Skeletal muscle tissue (tissue), 7 donors: ENCODE results near the gene FOXP1.

DNA sequence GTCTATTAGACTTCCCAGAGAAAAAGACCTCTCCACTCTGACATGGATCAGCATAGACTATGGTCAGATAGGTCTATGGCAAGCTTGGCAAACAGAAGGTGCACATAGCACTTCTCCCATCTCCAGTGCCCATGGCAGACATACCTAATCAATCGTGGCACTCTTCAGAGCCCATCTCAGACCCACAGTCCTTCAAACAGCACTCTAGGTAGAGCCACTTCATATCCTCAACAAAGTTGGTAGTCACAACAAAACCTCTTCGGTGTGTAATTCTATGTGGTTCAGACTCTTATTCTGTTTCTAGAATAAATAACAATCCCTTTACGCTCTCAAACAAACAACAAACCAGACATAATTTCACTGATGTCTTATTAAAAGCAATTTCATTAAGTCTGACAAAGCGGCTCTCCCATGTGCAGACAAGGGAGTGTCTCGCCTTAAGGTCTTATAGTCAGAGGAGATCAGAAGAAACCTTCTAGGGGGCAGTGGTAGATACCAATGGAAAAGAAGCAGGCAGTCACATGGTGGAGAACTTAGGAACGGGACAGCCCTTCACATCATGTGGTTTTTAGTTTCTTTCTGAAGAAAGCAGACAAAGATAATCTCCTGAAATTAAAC is 483.4 kb downstream of the FOXP1 start:
- PRO-cap, 3 experiments, result no peak in any of the 3 experiments
- RAMPAGE, long total RNA, result no peak
- RRBS, 2 experiments, result no CpG with 5 or more reads among the region's 6 CpGs

GRCh38 chr3:71168856-71169596 is 414.5 kb downstream of the FOXP1 start:
- PRO-cap, 3 experiments, result no peak in any of the 3 experiments
- RAMPAGE, long total RNA, result no peak
- RRBS, 2 experiments, result no CpG with 5 or more reads among the region's 11 CpGs

GRCh38 chr3:71171981-71172576 is 411.4 kb downstream of the FOXP1 start:
- PRO-cap, 3 experiments, result no peak in any of the 3 experiments
- RAMPAGE, long total RNA, result no peak
- RRBS, 2 experiments, result no CpG with 5 or more reads among the region's 5 CpGs

- PRO-cap, 3 experiments, result no peak in any of the 3 experiments
- RAMPAGE, long total RNA, result no peak
- RRBS, 2 experiments, result 41 to 48% methylated on average over 3 of the region's 8 CpGs
Measured at GRCh38 chr3:71244974-71245410, 338.5 kb downstream of the FOXP1 start.

DNA sequence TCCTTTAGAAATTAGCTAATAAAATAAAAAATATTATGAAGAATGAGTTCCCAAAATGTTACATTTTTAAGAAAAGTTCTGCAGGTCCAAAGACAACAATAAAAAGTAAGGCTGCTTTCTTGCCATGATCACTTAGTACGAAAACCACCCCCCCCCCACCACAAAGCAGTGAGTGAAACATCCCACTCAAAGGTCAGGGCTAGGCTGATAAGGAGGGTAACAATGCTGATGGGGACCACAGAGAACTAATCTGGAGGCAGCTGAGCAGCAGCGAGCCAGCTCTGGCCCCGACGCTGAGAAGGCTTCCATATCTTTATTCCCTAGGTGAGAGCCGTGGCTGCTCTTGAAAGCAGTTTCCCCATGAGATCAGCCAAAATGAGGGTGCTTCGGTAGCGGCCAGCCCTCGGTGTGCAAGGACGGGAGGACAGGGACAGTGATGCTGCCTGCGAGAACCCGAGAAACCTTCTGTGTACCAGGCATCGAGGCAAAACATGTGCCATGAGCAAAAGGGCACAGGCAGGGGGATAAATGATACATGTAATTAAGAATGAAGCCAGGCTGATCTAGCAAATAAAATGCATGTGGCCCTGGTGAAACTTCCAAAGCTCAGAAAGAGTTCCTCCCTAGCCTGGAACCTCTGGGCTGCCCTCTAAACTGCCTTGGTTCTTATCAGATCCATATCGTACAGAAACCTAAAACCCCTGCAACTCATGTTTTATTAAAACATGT is 337.5 kb downstream of the FOXP1 start:
- PRO-cap, 3 experiments, result no peak in any of the 3 experiments
- RAMPAGE, long total RNA, result no peak
- RRBS, 2 experiments, result no CpG with 5 or more reads among the region's 13 CpGs

- PRO-cap, 3 experiments, result no peak in any of the 3 experiments
- RAMPAGE, long total RNA, result no peak
- RRBS, 2 experiments, result over 99% methylated on average over 1 of the region's 7 CpGs
Measured at GRCh38 chr3:71299129-71299759, 284.3 kb downstream of the FOXP1 start.

GRCh38 chr3:71360473-71361021 is 223.0 kb downstream of the FOXP1 start:
- PRO-cap, 3 experiments, result no peak in any of the 3 experiments
- RAMPAGE, long total RNA, result no peak
- RRBS, 2 experiments, result no CpG with 5 or more reads among the region's 6 CpGs

GRCh38 chr3:71421930-71422479 is 161.5 kb downstream of the FOXP1 start:
- PRO-cap, 3 experiments, result no peak in any of the 3 experiments
- RAMPAGE, long total RNA, result no peak
- RRBS, 2 experiments, result no CpG with 5 or more reads among the region's 11 CpGs

GRCh38 chr3:71465255-71465662 is 118.3 kb downstream of the FOXP1 start:
- PRO-cap, 3 experiments, result no peak in any of the 3 experiments
- RAMPAGE, long total RNA, result no peak
- RRBS, 2 experiments, result no CpG with 5 or more reads among the region's 6 CpGs

DNA sequence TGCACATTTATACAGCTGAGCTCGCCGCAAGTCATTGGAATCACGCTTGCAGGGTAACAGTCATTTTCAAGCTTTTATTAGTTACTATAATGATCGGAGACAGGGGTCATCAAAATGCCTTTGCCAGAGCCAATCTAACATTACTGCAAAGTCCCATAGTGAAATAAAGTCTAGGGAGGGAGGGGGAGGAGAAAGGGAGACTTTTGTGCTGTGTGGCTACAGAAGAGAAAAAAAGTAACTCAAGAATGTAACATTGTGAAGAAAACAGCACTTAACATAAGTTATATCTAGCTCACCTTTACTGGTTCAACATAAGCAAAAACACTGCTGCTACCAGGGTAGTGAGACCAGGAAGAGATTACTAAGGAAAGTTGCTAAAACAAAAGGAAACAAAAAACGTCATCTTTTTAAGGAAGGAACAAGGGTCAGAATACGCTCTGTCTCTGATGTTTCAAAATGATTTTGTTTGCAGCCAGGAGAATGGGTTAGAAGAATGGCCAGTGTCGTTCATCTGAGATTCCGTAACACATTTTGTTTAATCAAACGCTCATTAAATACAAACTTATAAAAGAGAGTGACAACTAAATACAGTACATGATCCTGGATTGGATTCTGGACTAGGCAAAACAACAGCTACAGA is 68.0 kb downstream of the FOXP1 start:
- PRO-cap, 3 experiments, result no peak in any of the 3 experiments
- RAMPAGE, long total RNA, result no peak
- RRBS, 2 experiments, result no CpG with 5 or more reads among the region's 9 CpGs

- PRO-cap, 3 experiments, result no peak in any of the 3 experiments
- RAMPAGE, long total RNA, result no peak
- RRBS, 2 experiments, result no CpG with 5 or more reads among the region's 23 CpGs
Measured at GRCh38 chr3:71542353-71543334, 40.9 kb downstream of the FOXP1 start.

- PRO-cap, 3 experiments, result no peak in any of the 3 experiments
- RAMPAGE, long total RNA, result no peak
Measured at GRCh38 chr3:71547655-71548237, 35.8 kb downstream of the FOXP1 start.

- PRO-cap, 3 experiments, result no peak in any of the 3 experiments
- RAMPAGE, long total RNA, result no peak
Measured at GRCh38 chr3:71568195-71568431, 15.4 kb downstream of the FOXP1 start.

GRCh38 chr3:71583050-71583871 is at the start of gene FOXP1:
Gene FOXP1 (minus strand): TSS chr3:71583728.
- PRO-cap, 3 experiments, result peak in 3 of 3 experiments; most common plus-strand start chr3:71583799 (in 2); most common minus-strand start chr3:71583256 (in 3)
- RAMPAGE, long total RNA, result no peak
- RRBS, 2 experiments, result 2 to 3% methylated on average over 23 of the region's 85 CpGs

DNA sequence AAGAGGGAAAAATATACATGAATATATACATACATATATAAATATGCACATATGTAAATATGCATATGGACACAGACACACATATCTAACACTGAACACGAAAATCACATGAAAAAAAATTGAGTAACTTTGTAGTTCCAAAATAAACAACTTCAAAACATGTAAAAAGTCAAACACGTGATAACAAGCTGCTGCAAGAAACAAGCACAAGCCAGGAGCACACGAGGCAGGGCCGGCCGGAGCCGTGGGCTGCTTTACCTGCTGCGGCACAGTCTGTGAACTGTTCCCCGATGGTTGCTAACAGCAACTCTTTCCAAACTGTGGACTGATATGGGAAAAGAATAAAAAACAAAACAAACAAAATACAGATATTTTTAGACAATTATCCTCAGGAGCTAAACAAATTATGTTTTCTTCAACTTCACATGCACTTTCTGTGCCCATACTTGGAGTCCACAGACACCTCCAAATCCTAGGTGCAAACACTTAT is 31.5 kb downstream of the EIF4E3 start:
- PRO-cap, 3 experiments, result no peak in any of the 3 experiments
- RAMPAGE, long total RNA, result no peak
- RRBS, 2 experiments, result no CpG with 5 or more reads among the region's 8 CpGs

GRCh38 chr3:72164544-72164889 is 379.6 kb upstream of the PROK2 start:
- PRO-cap, 3 experiments, result no peak in any of the 3 experiments
- RAMPAGE, long total RNA, result no peak
- RRBS, 2 experiments, result no CpG with 5 or more reads among the region's 3 CpGs

- PRO-cap, 3 experiments, result no peak in any of the 3 experiments
- RAMPAGE, long total RNA, result no peak
- RRBS, 2 experiments, result no CpG with 5 or more reads among the region's 30 CpGs
Measured at GRCh38 chr3:72288709-72289928, 504.2 kb upstream of the PROK2 start.

DNA sequence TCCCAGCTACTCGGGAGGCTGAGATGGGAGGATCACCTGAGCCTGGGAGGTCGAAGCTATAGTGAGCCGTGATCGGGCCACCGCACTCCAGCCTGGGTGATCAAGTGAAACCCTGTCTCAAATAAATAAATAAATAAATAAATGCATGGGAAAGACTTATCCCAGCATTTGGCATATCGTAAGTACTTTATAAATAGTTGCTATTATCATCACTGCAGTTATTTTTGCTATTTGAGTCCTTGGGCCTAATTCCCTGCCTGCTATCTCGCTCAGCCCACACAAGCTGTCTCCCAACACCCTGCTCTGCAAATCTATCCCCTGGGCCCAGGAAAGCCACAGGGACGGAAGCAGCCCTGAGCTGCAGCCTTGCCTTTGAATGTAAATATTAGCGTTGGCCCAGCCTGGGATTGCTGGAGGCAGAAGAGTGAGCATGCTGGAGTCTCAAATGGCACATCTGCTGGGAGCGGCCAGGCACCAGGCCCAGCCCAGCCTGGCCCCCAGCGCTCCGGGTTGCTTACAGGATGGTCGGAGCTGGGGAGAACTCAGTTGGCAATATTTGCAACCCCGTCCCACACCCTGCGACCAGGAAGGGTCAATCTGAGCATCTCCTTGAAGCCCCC is 529.8 kb downstream of the SHQ1 start:
- PRO-cap, 3 experiments, result no peak in any of the 3 experiments
- RAMPAGE, long total RNA, result no peak
- RRBS, 2 experiments, result no CpG with 5 or more reads among the region's 15 CpGs

GRCh38 chr3:72329268-72330042 is 518.8 kb downstream of the SHQ1 start:
- PRO-cap, 3 experiments, result no peak in any of the 3 experiments
- RAMPAGE, long total RNA, result no peak
- RRBS, 2 experiments, result 24 to 34% methylated on average over 3 of the region's 18 CpGs

GRCh38 chr3:72373357-72373630 is 475.0 kb downstream of the SHQ1 start:
- PRO-cap, 3 experiments, result no peak in any of the 3 experiments
- RAMPAGE, long total RNA, result no peak
- RRBS, 2 experiments, result no CpG with 5 or more reads among the region's 5 CpGs